PC-3 (cell line): ENCODE measurements around a stretch of chr1.

DNA sequence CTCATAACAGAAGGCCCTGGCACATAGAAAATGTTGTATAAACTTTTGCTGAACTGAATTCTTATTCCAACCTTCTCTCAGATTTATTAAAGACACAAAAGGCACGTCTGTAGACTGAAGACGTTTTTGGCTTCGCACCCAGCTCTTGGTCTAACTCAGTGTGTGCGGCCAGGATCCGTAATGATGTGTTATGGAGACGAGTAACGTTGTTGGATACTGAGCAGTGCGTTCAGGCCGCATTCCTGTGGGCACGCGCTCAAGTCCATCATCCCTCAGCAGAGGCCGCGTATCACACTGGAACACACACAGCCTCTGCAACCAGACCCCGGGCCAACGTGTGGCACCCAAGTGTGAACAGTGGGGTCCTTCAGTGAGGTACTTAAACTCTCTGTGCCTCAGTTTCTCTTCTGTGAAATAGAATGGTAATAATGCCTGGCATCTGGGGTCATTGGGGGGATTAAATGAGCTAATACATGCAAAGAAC lies 154.7 kb upstream of the RAB4A start:
- RAMPAGE, long total RNA: no peak

DNA sequence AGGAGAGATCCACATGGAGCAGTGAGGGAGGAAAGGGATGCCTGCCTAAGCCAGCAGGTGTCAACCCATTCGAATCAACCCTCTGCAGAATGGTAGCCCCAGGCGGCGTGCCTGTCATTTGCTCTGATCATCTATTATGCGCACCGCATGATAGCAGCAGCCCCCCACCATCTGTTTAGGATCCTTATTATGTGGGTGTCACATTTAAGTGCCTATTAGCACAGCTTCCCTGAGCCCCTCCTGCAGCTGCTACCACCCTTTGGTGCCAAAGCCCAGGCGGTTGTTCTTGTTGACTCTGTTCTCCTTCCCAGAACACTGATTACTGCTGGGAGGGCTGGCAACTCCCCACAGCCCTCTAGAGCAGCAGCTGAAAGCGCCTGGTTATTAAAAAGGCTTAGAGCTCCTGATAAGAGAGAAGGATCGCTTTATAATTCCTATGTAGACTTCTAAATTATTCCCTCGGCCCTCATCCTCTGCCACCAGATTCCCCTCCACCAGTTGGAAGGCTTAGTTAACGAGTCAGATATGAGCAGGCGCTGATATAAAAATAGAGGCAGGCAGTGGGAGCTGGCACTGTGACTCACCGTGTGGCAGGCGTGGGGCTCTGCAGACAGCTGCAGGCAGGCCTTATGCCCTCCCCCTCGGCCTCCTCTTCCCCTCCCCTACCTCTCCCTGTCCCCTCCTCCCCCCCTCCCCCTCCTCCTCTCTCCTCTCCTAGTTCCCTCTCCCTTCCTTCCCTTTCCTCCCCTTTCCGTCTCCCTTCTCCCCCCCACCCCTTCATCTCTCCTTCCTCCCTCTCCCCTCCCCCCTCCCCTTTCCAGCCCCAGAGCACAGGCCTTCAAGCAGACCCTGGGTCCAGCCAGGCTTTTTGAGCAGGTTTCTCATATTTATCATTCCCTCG lies 23.0 kb downstream of the ACTA1 start:
- RAMPAGE, long total RNA: no peak

DNA sequence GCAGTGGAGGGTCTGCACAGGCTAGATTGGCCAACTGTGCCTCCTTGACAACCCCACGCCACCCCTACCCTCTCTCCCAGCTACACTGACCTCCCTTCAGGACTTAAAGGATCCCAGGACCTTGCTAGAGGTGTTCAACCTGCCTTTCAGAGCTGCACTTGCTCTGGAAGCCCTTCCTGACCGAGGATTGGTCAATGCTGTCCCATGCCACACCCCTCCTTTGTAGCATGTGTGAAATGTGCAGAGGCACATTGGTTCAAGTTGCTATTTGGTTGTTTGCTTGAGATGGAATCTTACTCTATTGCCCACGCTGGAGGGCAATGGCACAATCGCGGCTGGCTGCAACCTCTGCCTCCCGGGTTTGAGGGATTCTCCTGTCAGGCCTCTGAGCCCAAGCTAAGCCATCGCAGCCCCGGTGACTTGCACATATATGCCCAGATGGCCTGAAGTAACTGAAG lies 21.8 kb downstream of the ACTA1 start:
- RAMPAGE, long total RNA: no peak

DNA sequence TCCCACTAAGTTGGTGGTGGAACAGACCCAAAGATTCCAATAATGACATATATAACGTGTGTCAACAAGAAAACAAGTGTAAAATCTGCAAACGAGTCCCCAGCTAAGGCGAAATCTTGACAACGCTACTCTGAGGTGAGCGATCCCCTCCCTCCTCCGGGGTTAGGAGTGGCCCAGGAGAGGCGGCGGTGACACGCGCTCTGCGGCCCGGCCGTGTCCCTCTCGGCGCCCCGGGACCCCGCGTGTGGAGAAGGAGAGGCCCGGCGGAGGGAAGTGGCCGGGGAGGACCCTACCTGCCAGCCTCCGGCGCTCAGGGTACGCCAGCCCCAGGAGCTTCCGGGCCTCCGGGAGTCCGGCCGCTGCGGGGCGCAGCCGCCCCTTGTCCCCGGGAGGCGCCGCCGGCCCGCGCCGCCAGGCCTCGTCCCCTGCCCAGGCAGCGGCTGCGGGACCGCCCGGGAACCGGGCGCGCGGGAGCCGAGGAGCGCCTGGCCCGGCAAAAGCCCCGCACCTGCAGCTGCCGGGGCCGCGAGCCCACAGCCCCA lies 593 bp downstream of the ABCB10 start:
- RAMPAGE, long total RNA: no peak

DNA sequence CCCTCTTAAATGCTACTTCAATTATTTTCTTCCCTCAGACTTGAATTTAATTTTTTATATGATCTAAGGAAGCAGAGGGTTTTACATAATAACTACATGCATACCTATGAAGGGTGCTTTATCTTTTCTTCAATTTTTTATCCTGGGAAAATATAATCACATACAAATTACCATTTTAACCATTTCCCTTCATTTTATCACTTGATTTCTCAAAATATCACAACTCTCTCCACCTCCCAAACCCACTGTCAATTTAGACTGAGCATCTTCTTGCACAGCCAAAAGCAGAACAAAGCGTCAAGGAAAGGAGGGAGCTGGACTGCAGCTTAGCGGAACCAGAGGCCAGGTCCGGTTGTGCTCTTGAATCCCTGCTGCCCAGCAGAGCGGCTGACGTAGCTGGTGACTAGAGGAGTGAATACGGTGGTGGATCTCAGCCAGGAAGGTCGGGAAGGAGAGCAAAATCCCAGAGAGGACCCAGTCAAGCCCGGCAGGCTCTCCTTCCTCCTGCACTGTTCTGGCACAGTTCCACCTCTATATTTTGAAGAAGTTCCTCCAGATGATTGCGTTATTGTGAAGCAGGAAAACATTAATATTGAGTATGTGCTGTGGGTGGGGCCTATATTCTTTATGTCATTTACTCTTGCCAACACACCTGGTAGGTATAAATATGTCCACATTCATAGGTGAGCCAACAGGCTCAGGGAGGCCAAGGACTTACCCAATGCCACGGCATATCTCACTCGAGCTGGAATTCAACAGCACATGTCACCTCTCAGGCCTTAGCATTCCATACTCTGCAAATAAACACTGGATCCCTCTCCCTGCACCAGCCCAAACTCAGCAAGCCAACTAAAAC lies 23.5 kb upstream of the ABCB10 start:
- RAMPAGE, long total RNA: no peak

GRCh38 chr1:229619515-229620646 lies 6.0 kb downstream of the TAF5L start:
- RAMPAGE, long total RNA: no peak

- RAMPAGE, long total RNA: no peak
Measured at GRCh38 chr1:229863580-229864574, 203.2 kb upstream of the GALNT2 start.

DNA sequence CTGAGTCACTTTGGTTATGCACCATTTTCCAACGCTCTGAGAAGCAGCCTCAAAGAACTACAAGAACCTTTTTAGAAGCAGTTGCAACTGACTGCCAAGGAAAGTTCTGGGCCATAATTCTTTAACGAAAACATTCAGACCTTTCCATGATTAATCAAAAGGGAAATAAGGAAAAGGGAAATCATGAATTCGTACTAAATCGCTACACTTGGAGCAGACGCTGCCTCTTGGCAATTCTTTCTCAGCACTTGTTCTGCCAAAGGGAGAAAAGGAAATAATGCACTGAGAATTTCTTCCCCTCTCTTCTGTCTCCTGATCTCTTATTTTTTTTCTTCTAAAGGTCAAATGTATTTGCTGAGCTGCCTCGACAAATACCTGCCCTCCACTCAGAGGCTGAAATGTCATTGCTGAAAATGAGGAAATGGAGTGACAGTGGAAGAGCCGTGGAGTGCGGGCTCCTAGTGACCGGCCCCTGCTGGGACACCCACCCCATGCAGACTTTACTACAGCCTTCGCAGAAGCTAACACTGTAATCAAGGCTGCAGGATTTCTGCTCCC lies 67.9 kb upstream of the GALNT2 start:
- RAMPAGE, long total RNA: no peak

- RAMPAGE, long total RNA: no peak
Measured at GRCh38 chr1:230083894-230085269, 17.3 kb downstream of the GALNT2 start.

DNA sequence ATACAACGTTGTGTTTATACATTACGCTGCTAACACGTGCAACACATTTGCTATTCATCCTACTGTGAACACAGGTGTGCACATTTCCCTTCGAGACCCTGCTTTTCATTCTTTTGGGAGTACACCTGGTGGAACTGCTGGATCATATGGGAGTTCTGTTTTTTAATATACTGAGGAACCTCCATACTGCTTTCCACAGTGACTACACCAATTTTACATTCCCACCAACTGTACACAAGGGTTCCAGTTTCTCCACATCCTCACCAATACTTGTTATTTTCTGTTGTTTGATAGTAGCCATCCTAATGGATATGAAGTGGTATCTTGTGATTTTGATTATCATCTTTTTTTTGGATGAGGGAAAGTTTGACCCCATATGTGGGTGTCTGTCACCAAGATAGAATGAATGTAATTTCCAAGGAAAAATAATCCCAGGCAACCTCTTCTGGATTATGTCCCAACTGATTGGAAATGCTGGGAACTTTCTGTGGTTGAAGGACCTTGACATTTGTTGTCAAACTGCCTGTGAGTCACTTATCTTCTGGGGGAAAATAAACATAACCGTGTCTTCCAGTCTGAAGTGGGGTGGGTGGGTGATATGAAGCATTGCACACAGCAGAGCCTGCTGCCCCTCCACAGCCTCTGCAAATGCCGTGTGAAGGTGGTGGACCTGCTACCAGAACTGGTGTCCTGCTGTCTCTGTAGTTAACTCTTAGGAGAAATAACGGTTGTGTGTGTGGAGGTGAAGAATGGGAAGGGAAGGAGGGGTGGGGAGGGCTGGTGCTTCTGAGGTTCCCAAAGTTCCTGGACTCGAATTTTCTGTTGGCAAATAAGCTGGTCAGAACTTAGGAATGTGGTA lies 23.0 kb downstream of the GALNT2 start:
- RAMPAGE, long total RNA: no peak

DNA sequence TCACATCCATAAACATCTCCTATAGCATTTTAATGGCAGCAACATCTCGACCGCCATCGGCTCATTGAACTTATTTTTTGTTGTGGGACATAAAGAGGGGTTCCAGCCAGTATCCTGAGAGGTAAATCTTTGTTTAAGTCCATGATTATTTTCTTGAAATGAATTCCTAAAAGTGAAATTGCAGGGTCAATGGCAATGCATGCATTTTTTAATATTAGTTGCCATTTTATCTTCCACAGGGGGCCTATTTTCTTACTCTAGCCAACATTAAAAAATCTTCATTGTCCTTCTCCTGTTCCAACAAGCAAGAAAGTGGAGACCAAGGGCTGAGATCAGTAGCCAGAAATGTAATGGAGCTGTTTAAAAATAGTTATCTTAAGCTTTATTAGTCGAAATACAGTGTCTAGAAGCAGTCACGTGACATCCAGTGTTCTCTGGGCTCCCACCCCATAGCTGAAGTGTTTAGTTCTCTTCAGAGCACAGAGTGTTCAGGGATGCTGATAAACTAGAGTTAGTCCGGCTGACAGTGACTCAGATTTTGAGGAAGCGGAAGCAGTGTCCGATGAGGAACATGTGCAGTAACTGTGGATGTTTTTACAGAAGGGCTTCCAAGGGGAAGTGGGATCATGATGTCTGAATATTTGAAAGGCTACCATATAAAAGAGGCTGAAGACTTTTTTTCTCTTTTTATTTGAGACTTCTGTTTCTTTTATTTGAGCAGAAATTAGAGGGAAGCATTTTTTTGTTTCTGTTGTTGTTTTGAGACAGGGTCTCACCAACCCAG lies 123.9 kb downstream of the GALNT2 start:
- RAMPAGE, long total RNA: no peak

- RAMPAGE, long total RNA: no peak
Measured at GRCh38 chr1:230257450-230257877, 168.7 kb downstream of the PGBD5 start.

GRCh38 chr1:230307906-230308465 lies 118.1 kb downstream of the PGBD5 start:
- RAMPAGE, long total RNA: no peak

- RAMPAGE, long total RNA: no peak
Measured at GRCh38 chr1:230381999-230382755, 44.0 kb downstream of the PGBD5 start.

DNA sequence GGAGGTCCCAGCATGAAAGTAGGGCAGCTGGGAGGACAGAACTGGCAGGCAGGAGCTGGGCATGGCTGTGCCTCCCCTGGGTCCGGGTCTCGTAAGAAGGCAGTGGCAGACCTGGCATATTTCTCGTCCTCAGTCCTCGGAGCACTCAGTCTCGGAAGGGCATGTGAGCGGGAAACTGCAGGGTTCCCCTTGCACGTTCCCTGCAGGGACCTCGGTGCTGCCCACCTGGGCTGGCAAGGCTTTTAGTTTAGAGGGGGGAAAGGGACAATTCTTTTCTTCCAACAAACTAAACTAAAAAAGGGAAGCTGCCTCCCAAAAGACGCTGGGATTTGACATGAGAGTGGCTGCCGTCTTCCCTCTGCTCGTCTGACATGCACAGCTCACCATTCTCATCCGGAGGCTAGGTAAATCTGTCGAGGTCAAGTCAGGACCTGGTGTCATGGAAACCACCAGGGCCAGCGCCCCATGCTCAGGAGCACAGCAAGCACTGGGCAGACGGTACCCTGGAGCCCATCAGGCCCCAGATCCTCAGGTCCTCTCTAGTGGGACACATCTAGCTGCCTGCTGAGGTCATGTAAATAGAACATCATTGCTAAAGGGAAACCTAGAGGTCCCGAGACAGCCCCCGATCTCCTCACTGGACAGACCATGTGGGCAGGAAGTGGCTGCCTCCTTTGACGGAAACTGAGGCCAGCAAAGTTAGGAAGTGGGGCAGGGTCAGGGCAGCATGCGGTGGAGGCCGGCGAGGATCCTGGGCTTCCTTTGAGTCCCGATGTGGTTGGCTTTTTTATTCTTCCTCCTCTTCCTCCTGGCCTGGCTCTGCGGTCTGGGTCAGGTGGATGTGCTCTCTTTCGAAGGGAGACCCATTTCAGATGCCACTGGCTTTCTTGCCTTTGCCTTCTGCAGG lies 6.2 kb downstream of the AGT start:
- RAMPAGE, long total RNA: no peak

DNA sequence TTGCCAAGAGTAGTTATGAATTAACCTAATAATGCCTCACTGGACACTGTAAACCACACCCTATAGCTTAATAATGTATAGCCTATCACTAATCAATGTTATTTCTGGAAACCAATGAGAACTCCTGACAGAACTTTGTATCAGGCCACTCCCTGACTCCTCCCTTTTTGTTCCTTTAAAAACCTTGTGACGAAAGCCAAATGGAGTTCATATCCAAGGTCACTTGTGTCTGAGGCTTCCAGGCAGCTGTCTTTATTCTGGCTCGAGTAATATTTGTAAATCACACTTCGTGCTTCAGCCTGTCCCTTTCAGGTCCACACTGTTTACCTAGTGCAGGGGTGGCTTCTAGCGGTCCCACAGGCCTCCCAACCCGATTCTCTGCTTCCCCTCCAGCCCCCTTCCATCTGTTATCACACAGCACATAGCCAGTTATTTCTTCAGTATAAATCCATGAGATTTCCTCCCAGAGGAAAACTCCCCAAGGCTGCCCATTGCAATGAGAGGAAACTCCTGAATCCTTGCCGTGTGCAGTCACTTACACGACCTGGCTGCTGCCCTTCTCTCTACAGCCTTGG lies 16.2 kb upstream of the CAPN9 start:
- RAMPAGE, long total RNA: no peak

DNA sequence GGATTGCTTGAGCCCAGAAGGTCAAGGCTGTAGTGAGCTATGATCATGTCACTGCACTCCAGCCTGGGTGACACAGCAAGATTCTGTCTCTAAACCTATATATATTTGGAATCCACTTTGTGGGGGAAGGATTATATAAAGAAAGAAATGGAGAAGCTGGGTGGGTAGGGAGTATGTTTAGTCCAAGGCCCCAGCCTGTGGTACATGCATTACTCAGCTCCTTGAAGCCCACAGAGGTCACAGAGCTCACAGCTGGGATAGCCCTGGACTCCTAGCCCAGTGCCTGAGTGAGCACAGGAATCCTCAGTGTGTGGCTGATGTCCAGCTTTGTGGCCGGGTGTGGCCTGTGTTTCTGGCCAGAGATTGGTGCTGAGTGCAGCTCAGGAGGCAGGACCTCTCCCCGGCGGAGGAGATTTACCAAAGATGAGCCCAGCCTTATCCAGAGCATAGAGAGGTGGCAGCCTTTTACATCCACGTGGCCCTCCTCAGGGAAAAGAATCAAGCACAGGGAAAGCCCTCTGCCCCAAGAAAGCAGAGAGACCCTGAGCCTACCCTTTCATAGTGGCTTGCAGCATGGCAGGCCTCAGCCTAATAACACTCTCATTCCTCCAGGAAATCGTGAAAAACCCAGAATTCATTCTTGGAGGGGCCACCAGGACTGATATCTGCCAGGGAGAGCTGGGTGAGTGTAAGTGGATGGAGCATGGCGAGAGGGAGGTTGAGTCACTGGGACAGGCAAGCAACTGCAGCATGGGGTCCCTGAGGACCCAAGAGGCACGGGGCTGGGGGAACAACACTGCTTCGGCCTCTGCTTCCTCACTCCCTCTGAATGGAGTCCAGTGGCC lies 7.8 kb downstream of the CAPN9 start:
- RAMPAGE, long total RNA: no peak

- RAMPAGE, long total RNA: no peak
Measured at GRCh38 chr1:230773059-230773535, 25.9 kb downstream of the CAPN9 start.

GRCh38 chr1:230824577-230824840 lies 43.8 kb downstream of the C1orf198 start:
- RAMPAGE, long total RNA: no peak

DNA sequence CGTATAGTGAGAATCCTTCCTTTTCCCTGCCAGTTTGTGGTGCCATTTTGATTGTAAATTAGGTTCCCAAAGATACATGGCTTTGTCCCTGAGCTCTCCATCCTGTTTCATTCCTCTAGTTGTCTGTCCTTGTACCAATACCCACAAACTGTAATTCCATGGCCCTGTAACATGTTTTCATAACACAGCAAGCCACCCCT lies 33.4 kb downstream of the C1orf198 start:
- RAMPAGE, long total RNA: no peak